ENCODE measurements around a stretch of chr18.

- RRBS, result no CpG with 5 or more reads among the region's 31 CpGs
Observed at GRCh38 chr18:11147244-11147931, 2.0 kb downstream of the PIEZO2 start.

DNA sequence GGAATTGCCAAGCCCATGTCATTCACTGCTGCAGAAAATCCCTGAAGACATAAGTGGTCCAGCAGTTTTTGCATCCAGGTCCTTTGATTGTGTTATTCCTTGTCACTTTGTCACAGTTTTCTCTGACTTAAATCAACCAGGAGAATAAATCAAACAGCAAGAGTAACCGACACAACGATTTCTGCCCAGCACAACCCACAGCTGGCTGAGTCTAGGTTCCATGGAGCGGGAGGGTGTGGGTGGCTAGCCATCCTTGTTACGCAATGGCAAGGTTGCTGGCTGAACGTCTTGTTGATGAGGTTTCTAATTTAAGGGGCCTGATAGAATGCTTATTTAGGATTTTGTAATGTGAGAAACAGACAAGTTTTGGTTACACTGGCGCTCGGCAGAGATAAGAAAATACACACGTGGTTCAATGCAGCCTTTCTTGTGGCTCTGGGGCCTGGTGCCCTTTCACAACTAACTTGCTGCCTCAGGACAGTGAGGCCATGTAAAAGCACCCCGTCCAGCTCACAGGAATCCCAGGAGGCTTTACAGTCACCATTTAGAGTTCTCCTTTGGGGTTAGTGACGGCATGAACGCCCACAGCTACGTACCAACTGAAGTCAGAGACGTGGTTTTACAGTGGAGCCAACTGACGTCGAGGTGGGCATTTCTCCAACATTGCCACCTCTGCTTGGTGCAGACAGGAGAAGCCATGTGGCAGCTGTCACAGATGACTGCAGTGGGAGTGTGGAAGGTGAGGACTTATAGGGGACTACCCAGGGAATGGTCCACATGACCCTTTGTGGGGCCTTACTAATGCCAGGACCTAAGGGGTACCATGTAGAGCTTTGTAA is 29.6 kb upstream of the PIEZO2 start:
- RRBS, result no CpG with 5 or more reads among the region's 15 CpGs

- RRBS, result no CpG with 5 or more reads among the region's 5 CpGs
Observed at GRCh38 chr18:11260809-11261269, 111.5 kb upstream of the PIEZO2 start.

DNA sequence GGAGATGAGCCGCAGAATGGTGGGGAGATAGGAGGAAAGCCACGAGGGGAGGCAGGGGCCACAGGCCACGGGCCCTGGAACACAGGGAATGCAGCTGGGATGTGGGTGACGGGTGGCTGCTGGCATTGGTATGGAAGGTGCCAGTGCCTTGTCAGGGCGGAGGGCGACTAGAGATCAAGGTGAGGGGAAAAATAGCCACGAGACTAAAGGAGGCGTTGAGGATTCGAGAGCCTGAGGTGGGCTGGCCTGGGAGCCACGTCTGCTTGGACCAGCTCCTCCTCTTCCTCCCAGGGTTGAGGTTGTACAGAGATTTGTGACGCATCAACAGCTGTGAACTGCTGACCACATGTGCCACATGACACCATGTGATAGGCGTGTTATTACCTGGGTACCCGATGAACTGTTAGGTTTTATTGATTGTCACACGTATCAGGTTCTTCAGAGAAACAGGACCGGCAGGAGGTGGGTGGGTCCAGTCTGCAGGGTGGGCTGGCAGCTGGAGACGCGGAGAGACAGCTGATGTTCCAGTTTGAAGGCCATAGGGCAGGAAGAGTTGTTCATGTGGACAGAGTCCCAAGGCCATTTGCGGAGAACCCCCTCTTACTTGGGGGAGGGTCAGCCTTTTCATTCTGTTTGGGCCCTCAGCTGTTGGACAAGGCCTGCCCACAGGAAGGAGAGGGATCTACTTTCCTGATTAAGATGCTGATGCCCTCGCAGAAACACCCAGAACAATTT is 10.0 kb downstream of the IMPA2 start:
- RRBS, result no CpG with 5 or more reads among the region's 19 CpGs

- RRBS, result no CpG with 5 or more reads among the region's 9 CpGs
Observed at GRCh38 chr18:11995491-11996167, 14.3 kb downstream of the IMPA2 start.

DNA sequence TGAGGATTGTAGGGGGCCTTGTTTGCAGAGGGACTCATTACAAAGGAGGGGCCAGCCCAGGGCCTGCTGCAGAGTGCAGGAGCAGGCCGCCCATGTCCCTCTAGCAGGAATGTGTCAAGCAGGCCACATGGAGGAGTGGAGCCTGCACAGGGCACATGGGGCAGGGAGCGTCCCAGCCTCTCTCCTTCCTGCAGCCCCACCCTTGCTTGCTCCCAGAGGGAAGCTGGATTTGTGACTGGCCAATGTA is 27.5 kb downstream of the IMPA2 start:
- RRBS, result no CpG with 5 or more reads among the region's 2 CpGs

DNA sequence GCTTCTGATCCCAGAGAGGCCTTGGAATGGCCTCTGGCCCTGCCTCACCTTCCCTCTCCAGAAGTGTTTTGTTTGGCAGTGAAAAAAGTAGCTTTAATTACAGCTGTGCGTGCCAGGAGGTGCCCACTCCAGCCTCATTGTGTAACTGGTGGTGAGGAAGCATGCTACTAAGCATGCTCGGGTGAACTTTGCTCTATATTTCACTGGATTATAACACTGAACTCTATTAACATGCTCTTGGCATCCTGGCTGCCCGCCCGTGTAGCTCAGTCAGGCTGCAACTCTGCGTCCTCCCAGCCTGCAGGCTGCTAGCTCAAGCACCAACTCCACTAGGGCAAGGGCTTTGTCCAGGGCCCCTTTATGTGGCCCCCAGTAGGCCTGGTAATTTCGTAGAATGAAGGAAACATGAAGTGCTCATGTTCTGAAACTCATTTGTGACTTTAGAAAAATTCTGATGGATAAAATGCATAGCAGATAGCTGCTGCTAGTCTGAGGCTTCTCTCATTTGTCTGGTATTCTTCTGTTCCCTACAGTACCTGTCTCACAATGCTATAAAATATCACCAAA is 34.4 kb downstream of the IMPA2 start:
- RRBS, result no CpG with 5 or more reads among the region's 6 CpGs

DNA sequence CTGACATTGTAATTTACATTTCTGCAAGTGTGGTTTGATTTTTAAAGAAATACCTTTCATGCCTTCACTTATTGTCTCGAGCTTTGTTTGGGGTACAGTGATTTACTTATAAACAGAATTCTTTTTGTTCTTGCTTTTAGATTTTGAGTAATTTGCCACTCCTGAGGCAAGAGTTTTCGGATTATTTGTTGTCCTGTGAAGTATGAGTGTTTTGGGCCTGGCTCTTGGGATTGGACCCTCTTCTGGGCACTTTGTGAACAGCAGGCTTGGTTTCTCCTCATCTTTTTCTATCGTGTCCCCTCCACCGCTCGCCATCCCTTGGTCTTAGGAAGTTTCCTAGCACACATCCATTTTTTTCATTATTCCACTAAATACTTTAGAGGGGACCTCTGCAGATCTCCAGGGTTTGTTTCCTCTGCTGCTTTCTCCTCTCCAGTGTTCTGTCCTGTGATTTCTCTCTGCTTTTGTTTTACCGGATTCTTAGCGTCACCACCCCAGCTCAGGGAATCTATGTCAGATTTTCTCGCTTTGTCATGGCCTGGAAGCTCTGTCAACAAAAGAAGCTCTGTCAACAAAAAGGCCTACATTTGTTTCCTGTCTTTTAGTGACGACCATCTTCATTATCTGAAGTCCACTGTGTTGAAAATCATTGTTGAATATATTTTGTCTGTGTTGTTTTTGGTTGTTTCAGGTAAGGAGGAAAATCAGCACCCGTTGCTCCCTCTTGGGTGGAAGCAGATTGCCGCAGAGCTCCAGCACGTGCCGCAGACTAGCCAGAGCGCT is 27.7 kb downstream of the ANKRD62 start:
- RRBS, result no CpG with 5 or more reads among the region's 14 CpGs

GRCh38 chr18:12288685-12289242 is 19.3 kb upstream of the TUBB6 start:
- RRBS, result no CpG with 5 or more reads among the region's 9 CpGs

DNA sequence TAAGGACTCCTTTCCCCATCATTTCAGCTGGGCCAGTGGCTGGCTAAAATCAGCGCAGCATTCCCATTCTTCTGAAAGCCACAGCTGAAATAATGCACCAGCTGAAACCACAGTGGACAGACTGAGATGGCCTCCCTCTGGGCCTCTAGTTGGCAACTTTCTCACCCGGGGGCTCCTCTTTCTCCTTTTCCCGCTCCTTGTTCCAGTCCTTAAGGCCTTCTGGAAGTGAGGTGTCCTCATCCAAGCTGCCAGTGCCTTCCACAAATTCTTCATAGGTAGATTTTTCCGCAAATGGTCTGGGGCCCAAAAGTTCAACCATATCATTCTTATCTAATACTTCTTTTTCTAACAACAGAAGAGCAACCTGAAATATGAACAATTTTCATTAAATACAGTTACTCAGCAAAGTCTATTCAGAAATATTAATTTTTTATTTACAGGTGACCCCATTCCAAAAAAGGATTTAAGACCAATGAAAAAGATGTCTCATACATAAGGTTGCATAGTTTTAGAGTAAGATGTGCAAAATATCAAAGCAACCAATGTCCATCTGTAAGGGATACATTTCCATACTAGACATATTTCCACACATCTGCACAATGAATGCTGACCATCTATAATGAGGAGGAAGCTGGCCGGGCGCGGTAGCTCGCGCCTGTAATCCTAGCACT is 21.5 kb downstream of the TUBB6 start:
- RRBS, result no CpG with 5 or more reads among the region's 9 CpGs

DNA sequence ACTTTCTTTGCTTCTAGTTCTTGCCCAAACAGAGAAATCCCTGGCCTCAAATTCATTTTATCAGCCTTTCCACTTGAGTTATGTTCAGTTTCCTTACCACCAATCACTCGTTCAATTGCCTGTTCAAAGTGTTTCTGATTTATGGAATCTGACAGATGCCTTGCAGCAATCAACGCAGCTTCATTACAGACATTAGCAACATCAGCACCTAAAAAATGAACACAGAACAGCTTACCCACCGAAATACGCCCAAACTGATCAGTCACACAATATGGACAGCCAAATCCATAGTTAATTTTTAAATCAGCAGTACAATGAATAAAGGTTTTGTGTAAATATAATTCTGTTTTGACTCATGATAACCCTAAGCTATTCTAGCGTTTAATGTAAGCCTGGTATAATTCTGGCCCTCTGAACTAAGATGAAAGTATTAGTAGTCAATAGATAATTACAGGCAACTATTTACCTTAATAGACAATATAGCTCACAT is 28.8 kb downstream of the AFG3L2 start:
- RRBS, result no CpG with 5 or more reads among the region's 5 CpGs

DNA sequence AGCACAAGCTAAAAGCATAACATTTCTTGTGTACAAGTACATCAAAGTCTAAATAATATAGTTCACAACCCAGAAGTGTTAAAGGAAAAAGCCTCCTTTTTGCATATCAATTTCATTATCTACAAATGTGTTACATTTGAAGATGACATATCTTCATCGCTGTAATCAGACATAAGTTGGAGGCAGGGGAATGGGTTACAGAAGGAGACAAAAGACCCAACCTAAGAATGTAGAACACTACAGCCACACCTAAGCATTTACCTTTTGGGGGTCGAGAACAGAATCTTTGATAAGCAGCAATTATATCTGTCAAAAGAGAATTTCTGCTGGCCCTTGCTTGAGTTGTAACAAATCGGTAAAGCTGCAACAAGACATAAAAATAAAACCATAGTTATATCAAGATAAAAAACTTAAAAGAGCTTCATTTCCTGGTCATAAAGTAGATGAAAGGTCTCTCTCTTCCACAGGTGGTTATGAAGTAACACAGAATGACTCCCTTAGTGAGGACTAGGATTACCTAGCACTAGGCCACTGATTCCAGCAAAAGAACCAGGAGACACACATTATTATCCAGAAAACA is 5.6 kb downstream of the AFG3L2 start:
- RRBS, result no CpG with 5 or more reads among the region's 3 CpGs

DNA sequence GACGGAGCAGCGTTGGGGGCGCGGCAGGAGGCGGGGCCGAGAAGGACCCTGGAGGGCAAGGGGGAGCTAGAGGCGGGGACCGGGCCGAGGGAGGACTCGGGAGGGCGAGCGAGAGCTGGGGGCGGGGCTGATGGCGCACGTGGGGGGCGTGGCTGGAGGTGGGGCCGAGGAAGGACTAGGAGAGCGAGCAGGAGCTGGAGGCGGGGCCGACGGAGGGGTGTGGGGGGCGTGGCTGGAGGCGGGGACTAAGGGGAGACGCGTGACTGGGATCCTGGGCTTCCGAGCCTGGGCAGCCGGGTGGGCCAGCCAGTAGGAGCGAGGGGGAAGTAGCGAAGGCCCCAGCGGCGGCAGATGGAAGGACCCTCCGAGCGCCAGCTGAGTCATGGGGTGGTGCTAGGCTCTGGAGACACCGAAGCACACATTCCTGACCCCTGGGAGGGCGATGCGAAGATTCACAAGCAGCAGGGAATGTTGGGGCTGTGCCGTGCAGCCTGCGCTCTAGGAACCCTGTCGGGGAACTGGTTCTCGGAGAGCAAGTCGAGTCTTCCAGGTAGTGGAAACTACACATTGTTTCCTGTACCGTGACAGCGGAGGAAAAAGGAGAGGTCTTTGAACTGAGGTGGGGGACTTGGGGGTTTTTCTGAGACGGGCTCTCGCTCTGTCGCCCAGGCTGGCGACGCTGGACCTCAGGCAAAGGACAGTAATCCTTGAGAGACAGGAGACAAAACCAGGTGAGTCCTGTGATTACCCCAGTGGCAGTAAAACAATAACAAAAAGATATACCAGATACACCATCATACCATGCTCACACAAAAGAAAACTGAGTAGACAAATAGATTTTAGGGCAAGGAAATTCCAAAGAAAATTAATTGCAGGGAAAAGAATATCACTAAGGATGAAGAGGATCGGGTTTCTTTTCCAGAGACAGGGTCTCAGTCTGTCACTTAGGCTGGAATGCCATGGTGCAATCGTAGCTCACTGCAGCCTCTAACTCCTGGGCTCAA is 643 bp upstream of the AFG3L2 start:
- RRBS, result no CpG with 5 or more reads among the region's 50 CpGs

- RRBS, result no CpG with 5 or more reads among the region's 28 CpGs
Observed at GRCh38 chr18:12448858-12449960, 41.5 kb downstream of the PRELID3A start.

GRCh38 chr18:12612601-12613282 is 45.2 kb downstream of the SPIRE1 start:
- RRBS, result no CpG with 5 or more reads among the region's 3 CpGs

DNA sequence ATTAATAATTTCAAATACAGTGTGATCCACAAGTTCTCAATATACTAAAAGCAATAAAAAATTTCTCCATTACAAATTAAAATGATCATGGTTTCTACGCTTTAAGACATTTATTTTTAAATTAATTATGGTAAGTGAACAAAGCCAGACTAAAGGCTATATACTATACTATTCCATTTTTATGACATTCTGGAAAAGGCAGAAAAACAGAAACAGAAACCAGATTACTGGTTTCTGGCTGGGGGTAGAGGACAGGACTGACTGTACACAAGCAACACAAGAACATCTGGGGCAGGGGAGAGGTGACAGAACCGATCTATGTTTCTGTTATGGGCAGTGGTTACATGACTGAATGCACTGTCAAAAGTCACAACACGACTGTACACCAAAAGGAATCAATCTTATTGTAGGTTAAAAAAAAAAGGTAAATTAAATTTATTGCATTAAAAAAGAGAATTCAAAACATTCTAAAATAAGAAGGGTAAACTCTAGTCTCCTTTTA is 64.7 kb downstream of the PTPN2 start:
- RRBS, result no CpG with 5 or more reads among the region's 3 CpGs

DNA sequence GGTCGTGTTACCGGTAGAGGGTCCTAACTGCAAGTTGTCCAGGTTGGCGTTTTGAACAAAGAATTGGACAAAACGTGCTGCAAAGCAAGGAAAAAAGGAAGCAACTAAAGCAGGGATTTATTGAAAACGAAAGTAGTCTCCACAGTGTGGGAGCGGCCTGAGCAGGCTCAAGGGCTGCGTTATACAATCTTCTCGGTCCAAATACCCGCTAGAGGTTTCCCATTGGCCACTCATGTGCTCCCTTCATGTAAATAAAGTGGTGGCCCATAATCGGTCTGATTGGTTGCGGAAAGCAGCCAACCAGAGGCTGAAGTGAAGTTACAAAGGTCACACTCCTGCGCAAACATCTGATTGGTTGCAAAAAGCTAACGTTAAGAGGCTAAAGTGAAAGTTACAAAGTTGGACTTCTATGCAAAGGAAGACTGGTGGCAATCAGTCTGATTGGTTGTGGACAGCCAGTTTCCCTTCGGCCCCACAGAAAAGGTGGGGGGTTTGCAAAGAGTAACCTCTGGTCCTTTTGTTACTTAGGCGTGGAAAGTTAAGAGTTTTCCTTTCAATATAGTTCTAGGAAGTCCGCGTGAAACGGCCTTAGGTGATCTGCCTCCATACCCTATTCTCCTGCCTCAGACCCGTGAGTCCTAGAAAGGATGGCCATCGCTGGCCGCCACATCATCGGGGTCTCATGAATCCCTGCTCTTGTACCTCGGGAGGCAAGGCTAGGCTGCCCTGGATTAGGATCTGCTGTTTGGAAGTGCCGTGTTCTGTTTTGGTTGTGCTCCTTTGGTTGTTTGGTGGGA is 80.5 kb upstream of the LDLRAD4 start:
- RRBS, result no CpG with 5 or more reads among the region's 24 CpGs

DNA sequence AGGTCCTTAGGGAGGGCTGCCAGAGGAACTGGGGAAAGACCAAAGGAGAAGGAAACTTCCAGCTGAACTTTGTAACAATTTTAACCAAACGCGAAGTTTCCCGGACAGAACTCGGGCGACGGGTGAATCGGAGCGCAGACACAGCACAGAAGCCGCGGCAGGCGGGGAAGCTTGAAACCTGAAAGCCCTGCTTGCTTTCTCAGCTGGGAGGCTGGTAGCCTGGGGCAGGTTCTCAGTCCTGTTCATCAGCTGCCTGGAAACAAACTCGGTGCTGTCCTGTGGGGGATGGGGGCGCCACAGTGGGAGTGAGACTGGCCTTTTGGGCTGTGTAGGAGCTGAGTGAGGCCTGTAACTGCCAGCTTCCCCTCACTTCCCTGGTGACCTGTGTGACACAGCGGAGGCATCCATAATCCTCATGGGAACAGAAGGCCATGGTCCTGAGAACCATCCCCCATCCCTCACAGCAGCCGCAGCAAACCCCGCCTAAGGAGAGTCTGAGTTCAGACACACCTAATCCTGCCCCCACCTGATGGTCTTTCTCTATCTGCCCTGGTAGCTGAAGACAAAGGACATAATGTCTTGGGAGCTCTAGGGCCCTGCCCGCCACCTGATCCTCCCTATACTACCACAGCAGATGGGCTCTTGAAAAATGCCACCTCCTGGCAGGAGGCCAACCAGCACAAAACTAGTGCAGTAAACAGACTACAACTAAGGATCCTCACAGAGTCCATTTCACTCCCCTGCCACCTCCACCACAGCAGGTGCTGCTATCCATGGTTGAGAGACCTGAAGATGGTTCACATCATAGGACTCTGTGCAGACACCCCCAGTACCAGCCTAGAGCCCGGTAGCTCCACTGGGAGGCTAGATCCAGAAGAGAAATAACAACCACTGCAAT is 52.8 kb upstream of the LDLRAD4 start:
- RRBS, result no CpG with 5 or more reads among the region's 18 CpGs

DNA sequence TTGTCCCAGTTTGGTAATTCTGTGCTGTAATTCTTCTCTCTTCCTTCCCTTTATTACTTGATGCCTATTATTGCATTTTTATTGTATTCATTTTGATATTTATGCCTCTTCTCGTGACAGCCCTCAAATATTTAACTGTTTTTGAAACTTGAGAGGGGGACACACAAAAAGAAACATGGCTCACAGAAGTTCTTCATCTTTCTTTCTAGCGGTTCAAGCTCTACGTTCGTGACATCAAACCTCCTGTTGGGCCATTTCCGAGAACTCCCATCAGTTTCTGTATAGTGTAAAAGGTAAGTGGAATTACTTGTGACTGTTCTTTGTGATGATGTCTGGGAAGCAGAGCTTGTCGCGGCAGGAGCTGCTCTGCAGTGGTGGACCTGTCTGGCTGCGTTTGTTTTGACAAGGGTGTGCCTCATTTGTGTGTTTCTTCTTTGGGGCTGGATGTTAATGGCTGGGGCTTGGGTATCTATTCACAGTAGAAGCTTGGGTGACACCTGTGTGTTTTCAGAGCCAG is 59.4 kb downstream of the LDLRAD4 start:
- RRBS, result no CpG with 5 or more reads among the region's 8 CpGs

DNA sequence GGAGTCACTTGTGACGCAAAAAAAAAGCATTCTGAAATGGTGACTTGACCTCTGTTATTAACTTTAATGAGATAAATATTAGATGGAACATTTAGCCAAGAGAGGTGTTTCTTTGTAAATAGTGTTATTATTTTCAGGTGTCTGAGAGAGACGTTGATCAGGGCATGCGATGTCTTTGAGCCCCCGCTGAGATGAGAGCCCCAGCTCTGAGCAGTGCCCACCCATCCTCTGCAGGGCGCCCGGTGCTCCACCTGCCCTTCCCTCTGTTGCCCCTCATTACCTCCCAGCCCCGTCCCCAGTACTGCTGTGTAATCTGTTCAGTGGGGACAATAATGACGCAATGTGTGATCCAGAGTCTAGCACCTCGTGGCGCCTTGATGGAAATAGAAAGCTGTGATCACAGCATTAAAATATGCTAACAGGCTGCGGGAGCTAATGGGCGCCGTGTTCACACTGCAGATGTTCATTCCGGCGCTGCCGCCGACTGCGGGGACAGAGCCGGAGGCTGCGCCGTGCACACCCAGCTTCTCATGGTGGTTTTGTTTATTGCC is 235.0 kb downstream of the LDLRAD4 start:
- RRBS, result no CpG with 5 or more reads among the region's 21 CpGs